Right atrium auricular region (tissue), 2 donors: ENCODE data around the genes TMEM51 and SPEN.

- PRO-cap: no peak
- RAMPAGE, long total RNA, 2 experiments: no peak in any of the 2 experiments
These were observed 213.0 kb upstream of the TMEM51 start for GRCh38 chr1:14940510-14940919.

DNA sequence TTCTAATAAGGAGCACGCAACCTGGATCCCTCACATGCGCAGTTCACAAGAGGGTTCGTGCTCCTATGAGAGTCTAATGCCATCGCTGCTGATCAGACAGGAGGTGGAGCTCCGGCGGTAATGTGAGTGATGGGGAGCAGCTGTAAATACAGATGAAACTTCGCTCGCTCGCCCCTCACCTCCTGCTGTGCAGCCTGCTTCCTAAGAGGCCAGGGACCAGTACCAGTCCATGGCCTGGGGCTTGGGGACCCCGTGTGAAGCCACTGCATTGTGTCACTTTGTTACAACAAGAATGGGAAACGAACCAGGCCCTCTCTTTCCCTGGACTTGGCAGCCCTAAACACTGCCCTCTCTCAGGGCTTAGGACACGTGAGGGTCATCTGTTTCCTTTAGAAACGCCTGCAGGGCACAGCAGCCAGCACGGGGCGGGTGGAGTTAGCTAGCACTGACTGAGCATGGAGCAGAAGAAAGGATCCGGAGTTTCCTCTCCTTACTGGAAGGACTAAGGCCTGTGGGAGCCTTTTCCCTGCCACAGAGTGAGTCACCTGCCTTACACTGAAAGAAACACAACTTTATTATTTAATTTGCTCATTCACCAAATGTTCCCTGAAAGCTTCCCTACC is 185.2 kb upstream of the TMEM51 start:
- PRO-cap: no peak
- RAMPAGE, long total RNA, 2 experiments: no peak in any of the 2 experiments

- PRO-cap: unidirectional peak, minus-strand start at chr1:15153392; bidirectional peak, plus-strand start at chr1:15153733, minus-strand start at chr1:15153612
- RAMPAGE, long total RNA, 2 experiments: no peak in any of the 2 experiments
These were observed at the start of gene TMEM51 for GRCh38 chr1:15153339-15153860. TMEM51 (plus strand) TSS chr1:15153747.

DNA sequence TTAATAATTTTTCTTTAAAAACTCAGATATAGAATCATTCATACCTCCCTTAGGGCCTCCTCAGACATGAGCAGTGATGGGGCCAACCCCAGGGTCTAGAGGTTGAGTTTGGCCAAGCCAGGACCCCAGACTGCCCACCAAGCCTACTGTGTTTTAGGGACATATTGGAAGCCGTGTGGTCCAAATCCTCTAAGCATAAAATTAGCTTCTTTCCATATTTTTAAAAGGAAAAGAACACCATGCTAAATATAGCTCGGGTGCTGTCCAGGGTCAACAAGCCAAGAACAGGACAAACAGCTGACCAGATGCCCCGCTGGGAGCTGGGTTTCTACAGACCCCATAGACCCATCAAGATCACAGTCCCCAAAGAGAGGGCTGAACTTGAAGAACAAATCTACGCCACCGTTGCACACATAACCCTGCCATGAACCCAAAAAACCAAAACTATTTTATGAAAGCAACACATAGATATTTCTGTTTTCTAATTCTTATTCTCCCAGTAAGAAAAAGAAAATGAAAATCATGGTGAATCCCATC is 36.4 kb upstream of the FHAD1 start:
- PRO-cap: no peak
- RAMPAGE, long total RNA, 2 experiments: no peak in any of the 2 experiments

GRCh38 chr1:15213278-15213784 is 33.7 kb upstream of the FHAD1 start:
- PRO-cap: no peak
- RAMPAGE, long total RNA, 2 experiments: no peak in any of the 2 experiments

DNA sequence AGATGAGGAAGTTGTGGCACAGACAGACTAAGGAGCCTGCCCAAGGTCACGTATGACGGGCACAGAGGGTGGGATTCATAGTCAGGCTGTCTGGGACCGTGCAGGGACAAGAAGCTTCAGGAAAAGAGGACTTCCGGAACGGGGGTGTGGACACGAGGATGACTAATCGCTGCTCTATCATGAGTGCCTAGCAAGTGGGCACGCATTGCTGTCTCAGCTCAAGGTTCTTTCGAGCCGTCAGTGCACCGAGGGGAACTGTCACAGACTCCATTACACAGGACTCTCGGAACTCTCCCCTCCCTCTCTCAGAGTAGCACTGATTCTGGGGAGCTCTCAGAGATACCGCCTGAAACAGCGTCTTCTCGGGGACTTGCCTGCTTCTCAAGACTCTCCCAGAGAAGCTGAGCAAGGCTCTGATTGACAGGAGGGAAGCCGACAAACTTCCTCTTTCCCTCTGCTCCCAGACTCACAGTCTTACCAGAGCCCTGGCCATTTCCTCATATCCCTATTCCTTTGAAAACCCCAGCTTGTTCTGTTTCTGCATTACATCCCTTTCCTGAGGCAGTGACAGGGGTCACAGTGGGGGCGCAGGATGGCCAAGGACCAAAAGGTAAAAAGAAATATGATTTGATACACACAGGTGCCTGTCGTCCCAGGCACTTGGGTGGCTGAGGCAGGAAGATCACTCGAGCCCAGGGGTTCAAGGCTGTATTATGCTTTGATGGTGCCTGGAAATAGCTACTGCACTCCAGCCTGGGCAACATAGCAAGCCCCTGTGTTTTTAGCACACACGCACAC is 14.4 kb downstream of the FHAD1 start:
- PRO-cap: no peak
- RAMPAGE, long total RNA, 2 experiments: no peak in any of the 2 experiments

DNA sequence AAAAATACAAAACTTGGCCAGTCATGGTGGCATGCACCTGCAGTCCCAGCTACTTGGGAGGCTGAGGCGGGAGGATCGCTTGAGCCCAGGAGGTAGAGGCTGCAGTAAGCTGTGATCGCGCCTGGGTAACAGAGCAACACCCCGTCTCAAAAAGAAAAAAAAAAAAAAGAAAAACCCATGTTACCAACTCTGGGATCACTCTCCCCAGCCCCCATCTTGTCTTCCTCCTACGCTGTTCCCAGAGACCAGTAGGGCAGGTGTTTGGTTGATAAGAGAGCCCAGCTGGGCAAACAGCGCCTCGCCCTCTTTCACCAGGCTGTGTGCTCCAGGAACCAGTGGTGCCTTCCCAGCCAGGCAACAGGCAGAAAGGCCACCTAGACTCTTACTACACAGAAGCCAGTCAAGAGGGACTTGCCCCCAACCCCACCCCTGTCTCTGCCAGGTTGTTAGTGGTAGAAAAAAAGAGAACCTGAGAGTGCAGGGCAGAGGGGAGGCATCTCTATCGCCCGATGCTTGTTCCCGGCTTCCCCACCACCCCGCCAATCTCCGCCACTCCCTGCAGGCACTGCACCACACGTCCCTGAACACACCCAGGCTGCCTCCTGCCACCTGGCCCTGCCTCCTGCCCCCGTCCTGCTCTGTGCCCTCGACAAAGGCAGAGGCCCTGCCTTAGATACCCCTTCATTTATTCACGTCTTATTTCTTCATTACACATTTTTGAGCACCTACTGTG is 14.0 kb upstream of the CTRC start:
- PRO-cap: no peak
- RAMPAGE, long total RNA, 2 experiments: no peak in any of the 2 experiments

GRCh38 chr1:15438590-15438861 is 283 bp downstream of the CTRC start:
- PRO-cap: no peak
- RAMPAGE, long total RNA, 2 experiments: no peak in any of the 2 experiments

DNA sequence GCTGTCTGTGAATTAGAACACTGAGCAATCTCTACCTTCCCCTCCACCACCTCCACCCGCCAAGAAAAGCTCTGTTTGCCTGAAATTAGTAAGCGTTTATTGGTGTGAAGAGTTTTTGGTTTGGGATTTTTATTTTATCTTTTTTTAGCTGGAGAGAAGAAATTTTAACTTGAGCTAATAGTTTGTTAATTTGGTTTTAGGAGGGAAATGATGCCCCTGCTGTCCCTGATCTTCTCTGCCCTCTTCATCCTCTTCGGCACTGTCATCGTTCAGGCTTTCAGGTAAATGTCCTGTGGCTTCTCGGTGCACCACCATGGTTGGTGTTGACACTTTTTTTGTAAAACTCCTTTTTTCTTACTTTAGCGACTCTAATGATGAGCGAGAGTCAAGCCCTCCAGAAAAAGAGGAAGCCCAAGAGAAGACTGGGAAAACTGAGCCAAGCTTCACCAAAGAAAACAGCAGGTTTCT is 19.1 kb downstream of the AGMAT start:
- PRO-cap: no peak
- RAMPAGE, long total RNA, 2 experiments: no peak in any of the 2 experiments

DNA sequence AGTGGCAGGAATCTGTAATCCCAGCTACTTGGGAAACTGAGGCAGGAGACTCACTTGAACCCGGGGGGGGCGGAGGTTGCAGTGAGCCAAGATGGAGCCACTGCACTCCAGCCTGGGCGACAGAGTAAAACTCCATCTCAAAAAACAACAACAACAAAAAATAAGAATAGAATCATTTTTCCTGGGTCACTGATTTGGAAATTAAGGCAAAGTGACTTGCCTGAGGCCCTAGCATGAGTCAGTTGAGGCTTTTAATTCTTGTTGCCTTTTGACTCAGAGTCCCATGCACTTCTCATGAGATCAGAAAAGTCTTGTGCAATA is 3.6 kb upstream of the PLEKHM2 start:
- PRO-cap: no peak
- RAMPAGE, long total RNA, 2 experiments: no peak in any of the 2 experiments

- PRO-cap: no peak
- RAMPAGE, long total RNA, 2 experiments: no peak in any of the 2 experiments
These were observed 17.6 kb upstream of the SLC25A34 start for GRCh38 chr1:15718246-15718989.

DNA sequence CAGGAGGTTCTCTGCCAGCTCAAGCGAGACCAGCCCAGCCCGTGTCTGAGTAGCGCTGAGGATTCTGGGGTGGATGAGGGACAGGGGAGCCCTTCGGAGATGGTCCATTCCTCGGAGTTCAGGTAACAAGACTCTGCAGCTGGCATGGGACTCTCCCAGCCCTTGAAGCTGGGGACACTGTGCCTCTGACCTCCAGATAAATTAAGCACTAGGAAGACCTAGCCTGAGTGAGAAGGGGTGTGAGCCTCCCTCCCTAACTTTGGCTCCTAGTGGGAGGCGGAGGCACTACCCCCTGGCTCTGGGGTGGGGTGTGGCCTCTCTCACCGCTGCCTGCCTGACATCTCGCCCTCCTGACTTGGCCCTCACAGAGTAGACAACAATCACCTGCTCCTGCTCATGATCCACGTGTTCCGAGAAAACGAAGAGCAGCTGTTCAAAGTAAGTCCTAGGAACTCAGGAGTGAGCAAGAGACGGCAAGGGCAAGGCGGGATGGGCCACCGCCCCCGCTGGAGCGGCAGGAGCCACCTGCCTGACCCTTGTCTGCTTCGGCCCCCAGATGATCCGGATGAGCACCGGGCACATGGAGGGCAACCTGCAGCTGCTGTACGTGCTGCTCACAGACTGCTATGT is 8.2 kb upstream of the SLC25A34 start:
- PRO-cap: no peak
- RAMPAGE, long total RNA, 2 experiments: no peak in any of the 2 experiments

- PRO-cap: no peak
- RAMPAGE, long total RNA, 2 experiments: no peak in any of the 2 experiments
These were observed 2.2 kb upstream of the SLC25A34 start for GRCh38 chr1:15733685-15734469.

DNA sequence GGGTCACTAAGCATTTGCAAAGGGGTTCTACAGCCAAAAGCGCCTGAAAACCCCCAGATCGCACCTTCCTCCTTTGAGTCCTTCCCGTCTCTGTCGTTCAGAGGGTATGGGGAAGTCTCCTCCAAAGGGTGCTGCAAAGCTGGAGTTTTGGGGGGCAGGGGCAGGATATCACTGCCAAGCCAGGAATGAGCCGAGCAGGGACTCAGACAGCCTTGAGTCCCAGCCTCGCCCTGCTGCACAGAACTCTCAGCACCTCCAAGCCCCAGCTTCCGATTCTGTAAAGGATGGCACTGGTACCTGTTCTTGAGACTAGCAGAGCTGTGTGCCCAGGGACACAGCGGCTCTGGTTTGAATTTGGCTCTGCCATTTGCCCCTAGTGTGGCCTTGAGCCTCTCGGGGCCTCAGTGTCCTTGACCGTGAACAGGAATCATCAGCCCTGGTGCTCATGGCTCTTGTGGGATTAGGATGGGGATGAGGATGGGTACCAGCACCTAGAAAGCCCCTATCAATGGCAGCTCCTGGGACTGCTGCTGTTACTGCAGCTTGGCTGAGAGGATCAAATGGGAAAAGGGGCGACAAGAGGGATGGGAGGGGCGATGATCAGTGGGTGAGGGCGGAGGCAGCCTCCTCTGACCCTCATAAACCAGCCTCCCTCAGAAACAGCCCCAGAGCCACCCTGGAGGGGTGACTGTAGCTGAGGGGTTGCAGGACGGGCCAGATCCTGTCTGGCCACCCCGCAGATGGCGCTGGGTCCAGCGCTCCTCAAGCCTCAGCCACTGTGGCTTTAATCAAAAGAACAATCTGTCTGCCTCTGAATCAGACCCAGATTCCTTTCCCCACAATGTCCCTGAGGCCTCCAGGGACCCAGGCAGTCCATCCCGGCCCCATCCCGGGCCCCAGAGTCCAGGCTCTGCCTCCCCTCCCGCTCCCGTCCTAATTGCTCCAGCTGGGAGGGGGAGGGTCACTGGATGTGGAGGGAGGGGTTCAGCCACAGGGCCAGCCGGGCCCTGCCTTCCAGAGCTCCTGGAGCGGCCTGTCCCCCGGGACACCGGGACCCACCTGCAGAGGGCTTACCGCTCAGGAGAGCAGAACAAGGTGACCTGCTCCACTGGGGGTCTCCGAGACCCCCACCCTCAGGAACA is 1.3 kb upstream of the FBLIM1 start:
- PRO-cap: unidirectional peak, plus-strand start at position 668 of the sequence
- RAMPAGE, long total RNA, 2 experiments: start-site peak on the plus strand in 1 of 2 experiments, centred at position 1,008 of the sequence, 29 reads per replicate

- PRO-cap: no peak
- RAMPAGE, long total RNA, 2 experiments: no peak in any of the 2 experiments
These were observed 5.7 kb downstream of the FBLIM1 start for GRCh38 chr1:15764009-15764916.

DNA sequence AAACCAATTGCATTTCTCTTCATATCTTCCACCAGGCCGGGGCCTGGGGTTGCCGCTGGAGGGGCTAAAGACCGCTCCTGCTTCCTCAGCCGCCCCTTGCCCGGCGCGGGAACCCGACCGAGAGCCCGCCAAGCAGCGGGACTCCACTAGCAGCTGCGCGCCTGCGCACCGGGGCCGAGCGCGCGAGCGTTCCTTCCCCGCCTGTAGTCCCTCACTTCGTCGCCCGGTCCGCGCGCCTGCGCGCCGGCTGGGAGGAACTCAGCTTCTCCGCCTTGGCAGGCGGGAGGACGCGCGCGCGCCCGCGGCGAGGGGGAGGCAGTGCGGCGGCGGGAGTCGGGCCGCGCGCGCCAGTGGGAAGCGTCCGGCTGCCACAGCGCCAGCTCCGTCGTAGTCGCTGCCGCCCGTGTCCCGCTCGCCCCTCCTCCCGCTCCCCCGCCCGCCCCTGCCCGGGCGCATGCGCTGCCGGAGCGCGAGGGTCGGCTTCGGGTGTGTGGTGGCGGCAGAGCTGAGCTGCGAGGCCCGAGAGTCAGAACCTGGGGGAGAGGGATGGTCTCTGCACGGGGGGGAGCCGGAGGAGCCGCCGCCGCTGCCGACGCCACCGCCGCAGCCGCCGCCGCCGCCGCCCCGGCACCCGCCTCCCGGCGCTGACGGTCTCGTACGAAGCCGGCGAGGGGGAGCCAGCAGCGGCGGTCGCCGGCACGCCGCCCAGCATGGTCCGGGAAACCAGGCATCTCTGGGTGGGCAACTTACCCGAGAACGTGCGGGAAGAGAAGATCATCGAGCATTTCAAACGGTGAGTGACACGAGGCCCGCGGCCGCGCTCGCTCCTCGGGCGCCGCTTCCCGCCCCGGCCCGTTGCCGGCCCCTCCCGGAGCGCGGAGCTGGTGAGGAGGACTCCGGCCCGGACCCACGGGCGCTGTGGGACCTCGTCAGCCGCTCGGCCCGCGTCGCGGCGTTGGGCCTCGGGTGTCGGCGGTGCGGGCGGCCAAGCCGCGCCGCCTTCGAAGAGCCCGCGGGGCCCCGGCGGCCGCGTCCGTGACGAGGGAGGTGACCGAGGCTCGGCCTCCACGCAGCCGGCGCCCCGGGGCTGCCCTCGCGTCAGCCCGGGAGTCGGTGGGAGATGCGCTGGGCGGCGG is at the start of gene SPEN:
TSS of gene SPEN (plus strand) at position 350 of the 1,136 bp plus-strand sequence.
- PRO-cap: bidirectional peak, plus-strand start at position 465 of the sequence, minus-strand start at position 148 of the sequence; unidirectional peak, plus-strand start at position 785 of the sequence; bidirectional peak, plus-strand start at position 1,106 of the sequence, minus-strand start at position 957 of the sequence
- RAMPAGE, long total RNA, 2 experiments: no peak in any of the 2 experiments

GRCh38 chr1:15942756-15943474 is 33.0 kb downstream of the ZBTB17 start:
- PRO-cap: no peak
- RAMPAGE, long total RNA, 2 experiments: no peak in any of the 2 experiments

DNA sequence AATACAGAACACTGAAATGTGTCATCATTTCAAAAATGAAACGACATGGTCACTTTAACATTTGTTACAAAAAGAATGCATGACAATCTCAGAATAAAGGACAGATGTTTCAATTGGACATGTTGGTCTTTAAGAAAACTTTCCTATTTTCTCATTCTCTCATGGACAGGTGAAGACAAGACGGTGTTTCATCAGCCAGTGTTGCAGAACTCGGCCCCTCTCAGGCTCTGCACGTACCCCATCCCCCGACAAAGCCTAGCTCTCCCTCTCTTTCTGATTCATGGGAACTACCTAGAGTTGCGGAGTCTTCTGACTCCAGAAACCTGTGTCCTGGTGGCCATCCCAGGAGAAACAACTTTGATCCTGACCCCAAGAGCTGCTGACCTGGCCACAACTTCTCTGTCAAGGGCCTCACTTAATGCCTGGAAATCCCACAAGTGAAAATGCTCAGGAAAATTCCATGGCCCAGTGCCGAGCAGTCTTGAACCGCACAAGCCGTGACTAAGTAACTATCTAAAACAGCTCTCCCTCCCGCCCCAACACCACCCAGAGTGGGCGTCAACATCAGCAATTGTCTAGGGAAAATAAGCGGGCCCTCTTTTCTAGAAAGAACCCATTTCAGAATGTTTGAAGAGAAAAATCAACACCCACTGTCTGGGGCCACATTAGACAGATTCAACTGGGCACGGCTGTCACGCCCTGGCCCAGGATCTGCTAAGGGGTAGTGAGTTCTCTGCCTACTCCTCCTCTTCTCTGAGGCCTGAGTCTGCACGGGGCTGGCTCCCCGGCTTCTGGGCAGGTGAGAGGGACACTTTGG is 26.9 kb downstream of the ZBTB17 start:
- PRO-cap: unidirectional peak, minus-strand start at position 515 of the sequence
- RAMPAGE, long total RNA, 2 experiments: no peak in any of the 2 experiments

DNA sequence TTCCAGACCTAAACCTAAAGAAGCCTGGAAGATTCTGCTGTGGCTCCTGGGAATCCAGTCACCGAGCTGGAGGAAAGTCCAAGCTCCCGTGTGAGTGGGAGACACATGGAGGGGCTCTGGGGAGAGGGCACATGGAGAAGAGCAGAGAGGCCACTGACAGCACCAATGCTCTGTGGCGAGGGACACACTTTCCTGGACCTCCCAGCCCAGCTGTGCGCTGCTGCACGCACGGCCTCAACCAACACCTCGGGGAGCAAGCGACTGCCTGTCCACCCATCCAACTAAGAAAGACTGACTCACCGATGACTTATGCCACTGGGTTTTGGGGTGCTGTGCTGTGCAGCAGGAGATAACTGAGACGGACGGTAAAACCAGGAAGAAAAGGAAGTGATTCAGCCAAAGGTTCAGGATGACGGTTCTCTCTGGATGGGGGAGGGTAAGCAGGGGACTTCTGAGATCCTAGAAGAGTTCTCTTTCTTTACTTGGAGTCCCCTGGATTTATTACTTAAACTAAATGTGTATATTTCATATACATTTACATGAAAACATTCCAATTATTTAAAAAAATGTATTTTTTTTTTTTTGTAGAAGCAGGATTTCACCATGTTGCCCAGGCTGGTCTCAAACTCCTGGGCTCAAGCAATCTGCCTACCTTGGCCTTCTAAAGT is 23.2 kb downstream of the ZBTB17 start:
- PRO-cap: unidirectional peak, minus-strand start at position 293 of the sequence
- RAMPAGE, long total RNA, 2 experiments: no peak in any of the 2 experiments

- PRO-cap: bidirectional peak, plus-strand start at chr1:16019142, minus-strand start at chr1:16018894
- RAMPAGE, long total RNA, 2 experiments: no peak in any of the 2 experiments
These were observed 857 bp upstream of the HSPB7 start for GRCh38 chr1:16018834-16018965.